Subcutaneous preadipocyte (primary cell): ENCODE data around the gene COX6B1.

DNA sequence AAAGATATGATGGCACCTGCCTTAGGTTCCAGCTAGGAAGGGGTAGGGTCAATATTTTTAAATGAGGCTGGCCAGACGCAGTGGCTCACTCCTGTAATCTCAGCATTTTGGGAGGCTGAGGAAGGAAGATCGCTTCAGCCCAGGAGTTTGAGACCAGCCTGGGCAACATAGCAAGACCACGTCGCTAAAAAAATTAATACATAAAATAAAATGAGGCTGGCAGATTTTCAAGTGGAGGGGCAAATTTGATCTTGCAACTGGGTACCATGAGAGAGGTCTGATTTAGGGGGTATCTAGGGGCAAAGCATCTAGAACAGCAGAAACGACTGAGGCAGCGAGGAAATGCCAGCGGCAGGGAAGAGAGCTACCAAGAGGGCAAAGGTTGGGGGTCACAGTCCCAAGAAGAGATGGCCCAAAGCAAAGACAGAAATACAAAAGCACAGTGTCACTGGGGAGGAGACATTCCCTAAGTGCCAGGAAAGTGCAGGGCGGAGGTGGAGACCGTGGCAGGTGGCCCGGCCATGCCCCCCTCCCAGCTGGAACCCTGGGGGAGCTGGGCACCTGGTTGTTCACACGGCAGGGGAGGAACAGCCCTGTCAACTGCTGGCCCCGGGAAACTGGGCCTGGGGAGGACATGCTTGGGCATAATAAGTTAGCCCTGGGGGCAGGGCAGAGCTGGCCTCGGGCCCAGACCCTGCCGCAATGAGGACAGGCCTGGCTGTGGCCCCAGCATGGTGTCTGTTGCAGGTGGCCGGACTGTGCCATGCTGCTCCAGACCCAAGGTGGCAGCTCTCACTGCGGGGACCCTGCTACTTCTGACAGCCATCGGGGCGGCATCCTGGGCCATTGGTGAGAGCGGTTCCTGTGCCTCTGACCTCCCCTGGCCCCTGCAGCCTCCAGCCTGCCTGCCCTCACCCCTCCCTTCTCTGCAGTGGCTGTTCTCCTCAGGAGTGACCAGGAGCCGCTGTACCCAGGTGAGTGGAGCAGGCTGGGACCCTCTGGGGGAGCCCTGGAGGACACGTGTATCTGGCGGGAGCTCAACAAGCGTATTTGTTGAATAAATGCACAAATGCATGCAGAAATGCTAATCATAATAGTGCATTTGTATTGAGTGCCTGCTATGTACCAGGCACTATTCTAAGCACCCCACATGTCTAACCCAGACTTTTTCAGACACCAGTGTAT is 7.4 kb downstream of the HPN start:
- CAGE, long polyA plus RNA: no peak

DNA sequence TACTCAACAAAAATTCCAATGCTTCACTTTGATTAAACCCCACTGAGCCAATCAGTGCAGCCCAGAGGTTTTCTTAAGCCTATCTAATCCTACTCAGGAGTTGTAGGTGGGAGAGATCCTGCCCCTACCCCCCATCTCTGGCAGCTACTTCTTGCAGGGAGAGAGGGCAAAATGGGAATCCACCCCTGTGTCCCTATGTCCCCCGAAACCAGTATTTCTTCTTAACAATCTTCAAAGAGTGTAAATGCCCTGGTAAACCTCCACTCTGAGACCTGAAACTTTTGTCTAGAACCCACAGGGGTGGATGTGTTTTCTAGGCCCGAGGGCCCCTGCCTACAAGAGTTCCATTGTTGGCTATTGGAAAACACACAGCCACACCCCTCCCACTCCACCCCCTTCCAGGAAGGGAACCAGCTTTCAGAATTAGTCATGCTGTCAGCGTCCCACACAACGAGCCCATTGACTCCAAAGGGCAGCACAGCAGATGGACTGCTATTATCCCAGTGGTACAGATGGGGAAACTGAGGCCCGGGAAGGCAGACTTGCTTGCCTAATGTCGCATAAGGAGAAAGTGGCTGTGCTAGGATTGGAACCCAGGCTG is 8.3 kb upstream of the FXYD3 start:
- CAGE, long polyA plus RNA: no peak

DNA sequence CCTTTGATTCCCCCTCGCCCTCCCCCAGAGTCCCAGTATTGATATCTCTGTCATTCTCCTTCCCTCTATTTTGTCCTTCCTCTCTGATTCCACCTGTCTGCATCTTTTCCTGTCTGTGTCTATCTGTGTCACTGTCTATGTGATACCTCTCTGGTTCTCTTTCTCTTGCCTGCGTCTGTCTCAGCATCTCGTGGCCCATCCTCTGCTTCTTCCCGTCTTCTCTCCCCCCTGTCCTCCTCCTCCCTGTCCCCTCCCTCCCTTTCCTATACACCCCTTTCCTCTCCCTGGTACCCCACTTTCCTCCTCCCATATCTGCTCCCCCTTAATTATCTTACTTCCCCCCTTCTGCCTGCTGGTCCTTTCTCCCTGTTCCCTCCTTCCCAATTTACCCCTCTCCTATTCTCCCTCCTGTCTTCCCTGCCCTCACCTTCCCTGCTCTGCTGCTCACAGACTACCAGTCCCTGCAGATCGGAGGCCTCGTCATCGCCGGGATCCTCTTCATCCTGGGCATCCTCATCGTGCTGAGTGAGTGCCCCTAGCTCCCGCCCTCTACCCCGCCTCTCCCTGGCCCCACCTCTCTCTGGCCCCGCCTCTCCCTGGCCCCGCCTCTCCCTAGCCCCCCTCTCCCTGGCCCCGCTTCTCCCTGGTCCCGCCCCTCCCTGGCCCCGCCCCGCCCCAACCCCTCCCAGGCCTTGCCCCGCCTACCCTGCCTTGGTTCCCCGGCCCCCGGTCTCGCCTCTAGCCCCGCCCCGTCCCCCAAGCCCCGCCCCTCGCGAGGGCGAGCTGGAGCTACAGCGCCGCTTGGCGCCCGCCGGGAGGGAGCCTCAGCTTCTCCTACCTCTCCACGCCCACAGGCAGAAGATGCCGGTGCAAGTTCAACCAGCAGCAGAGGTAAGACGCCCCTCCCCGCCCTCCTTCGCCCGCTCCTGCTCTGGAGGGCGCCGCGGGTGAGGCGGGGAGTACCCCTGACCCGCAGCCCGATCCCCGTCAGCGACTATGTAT is 2.1 kb upstream of the FXYD7 start:
- CAGE, long polyA plus RNA: no peak

- CAGE, long polyA plus RNA: no peak
Observed at GRCh38 chr19:35152004-35152572, 2.4 kb upstream of the FXYD5 start.

- CAGE, long polyA plus RNA: no peak
Observed at GRCh38 chr19:35153624-35154113, 866 bp upstream of the FXYD5 start.

- CAGE, long polyA plus RNA: no peak
Observed at GRCh38 chr19:35163791-35164106, 9.2 kb downstream of the FXYD5 start.

GRCh38 chr19:35170006-35170993 is 15.8 kb downstream of the FXYD5 start:
- CAGE, long polyA plus RNA: no peak

GRCh38 chr19:35210596-35211118 is 17.9 kb downstream of the FAM187B start:
- CAGE, long polyA plus RNA: no peak

GRCh38 chr19:35249236-35249423 is 328 bp downstream of the LSR start:
- CAGE, long polyA plus RNA: no peak

DNA sequence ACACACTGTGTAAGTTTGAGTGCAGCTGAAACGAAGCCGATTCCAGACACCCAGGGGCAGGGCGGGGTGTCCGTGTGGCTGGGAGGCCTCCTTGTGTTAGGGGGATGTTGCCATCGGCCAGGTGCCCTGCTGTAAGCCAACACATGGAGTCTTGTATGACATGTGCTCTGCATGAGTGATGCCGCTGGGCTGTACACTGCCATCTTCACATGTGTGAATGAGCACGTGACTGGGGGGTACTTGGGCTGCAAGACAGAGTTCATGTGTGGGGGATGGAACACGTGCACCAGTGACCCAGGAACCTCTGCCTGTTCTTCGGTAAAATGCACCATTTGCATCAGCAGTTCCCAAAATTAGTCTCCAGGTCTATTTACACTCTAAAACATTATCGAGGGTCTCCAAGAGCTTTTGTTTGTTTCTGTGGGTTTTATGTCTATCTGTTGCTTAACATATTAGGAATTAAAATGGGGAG is 8.9 kb upstream of the USF2 start:
- CAGE, long polyA plus RNA: no peak

GRCh38 chr19:35266943-35267938 is 1.5 kb upstream of the USF2 start:
- CAGE, long polyA plus RNA: no peak

DNA sequence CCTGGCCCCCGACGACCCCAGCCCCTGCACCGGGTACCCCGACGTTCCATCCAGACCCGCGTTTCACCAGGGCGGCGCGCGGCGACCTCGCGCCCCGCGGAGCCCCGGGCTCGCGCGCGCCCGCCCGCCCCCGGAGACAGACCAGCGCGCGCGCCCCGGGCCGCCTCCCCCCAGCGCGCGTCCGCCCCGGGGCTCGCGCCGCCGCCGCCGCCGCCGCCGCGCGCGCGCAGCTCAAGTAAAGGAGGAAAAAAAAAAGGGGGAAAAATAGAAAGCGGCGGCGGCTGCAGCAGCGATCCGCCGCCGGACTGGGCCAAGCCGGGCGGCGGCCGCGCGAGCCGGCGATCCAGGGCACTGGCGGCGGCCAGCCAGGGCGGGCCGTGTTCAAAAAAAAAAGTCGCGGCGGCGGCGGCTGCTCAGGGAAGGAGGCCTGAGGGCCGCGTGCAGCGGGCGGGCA is 417 bp upstream of the USF2 start:
- CAGE, long polyA plus RNA: no peak

DNA sequence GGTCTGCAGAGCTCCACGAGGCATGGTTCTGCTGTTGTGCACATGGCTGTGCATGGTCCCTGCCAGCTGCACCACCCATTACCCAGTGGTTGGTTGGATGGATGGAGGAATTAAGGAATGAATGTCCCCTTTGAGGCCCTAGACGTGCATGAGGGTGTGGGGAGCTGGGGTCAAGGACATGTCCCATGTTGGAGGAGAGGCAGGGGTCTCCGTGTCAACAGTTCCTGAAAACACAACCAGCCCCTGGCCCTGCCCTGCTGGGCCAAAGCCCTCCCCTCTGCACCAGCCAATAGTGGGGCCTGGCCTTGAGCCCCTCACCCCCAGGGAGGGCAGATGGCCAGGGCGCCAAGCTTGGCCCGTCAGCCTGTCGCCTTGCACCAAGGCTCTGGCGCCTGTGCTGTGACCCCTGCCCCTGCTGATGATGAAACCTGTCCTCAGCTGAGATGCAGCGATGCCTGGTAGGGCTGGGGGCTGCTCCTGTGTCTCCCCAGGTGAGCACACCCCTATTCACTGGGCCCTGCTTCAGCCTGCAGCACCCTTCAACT is 2.4 kb upstream of the HAMP start:
- CAGE, long polyA plus RNA: no peak

DNA sequence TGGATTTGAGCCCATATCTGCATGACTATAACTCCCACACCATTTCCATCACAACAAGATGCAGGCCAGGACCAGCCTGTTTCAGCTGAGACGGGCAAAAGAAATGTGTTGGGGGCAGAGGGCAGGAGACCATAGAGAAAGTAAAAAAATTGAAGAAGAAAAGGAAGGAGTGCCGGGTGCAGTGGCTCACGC is 690 bp upstream of the FFAR2 start:
- CAGE, long polyA plus RNA: no peak

DNA sequence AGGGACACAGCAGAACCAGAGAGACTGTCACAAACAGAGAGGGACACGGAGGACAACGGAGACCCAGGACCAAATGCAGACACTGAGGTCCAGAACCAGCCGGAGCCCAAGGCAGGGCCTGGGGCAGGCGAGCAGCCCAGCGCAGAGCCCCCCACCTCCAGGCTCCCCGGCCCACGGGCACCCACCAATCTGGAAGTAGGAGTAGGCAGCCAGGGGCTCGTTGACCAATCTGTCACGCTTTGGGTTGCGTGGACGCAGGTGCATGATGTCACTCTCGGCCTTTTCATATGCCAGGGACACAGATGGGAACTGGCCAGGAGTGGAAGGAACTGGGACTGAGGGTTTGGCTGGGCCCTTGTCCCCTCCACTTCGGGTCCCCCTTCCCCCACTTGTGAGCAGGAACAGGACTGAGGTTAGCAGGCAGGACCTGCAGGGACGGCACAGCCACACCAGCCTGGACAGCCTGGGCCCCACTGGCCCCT is 8.1 kb downstream of the TMEM147 start:
- CAGE, long polyA plus RNA: no peak

- CAGE, long polyA plus RNA: no peak
Observed at GRCh38 chr19:35644038-35644950, 2.7 kb downstream of the ETV2 start.

GRCh38 chr19:35647955-35648613 is at the start of gene COX6B1:
Gene COX6B1 (plus strand): TSS chr19:35648323.
- CAGE, long polyA plus RNA: start-site peak on the plus strand at chr19:35648301-35648368, 8,681 and 3,026 reads in 2 replicates

- CAGE, long polyA plus RNA: no peak
Observed at GRCh38 chr19:35672970-35673847, 6.9 kb downstream of the UPK1A start.

DNA sequence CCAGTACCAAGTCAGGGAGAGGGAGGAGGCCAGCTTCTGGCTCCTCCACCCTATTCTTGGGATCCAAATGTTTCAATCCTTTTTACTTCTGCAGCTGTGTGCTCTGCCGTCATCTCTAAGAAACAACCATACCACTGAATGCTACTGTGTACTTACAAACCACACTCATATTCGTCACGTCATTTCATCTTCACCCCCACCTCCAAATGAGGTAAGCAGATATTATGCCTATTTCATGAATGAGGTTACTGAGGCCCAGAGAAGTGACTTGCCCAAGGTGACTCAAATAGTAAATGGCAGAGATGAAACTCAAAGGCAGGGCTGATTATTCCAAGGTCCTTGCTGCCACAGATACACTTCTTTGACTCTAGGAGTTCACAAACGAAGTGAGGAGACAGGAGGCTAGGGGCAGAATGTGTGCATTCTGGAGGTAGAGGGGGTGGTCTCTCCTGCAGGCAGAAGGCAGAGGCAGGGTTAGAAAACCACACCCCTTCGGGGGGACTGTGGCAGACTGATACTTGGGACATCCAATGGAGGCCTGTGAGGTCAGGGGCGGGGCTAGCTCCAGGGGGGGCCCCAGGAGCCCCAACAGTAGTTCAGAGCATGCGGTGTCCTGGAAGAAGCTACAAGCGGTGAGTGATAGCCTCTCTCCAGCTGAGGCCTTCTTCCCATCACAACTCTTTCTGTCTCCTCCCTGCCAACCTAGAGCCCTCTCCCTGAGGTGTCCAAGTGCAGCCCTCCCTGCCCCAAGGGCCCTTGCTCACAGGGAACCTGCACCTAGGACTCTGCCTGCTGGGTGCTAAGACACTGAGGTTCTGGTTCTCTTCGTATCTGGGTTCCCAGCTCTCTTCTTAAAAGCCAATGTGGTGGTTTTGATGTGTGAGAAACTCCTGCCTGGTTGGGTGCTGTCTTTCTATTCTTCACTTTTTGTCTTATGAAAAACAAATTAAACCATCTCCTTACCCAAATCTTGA is 4.7 kb upstream of the KMT2B start:
- CAGE, long polyA plus RNA: no peak

GRCh38 chr19:35744161-35745181 is 747 bp downstream of the U2AF1L4 start:
- CAGE, long polyA plus RNA: no peak